ENCODE measurements around a stretch of chr16.

GRCh38 chr16:85307345-85308163 lies 195.3 kb upstream of the CIBAR2 start:
- PRO-cap: no peak

DNA sequence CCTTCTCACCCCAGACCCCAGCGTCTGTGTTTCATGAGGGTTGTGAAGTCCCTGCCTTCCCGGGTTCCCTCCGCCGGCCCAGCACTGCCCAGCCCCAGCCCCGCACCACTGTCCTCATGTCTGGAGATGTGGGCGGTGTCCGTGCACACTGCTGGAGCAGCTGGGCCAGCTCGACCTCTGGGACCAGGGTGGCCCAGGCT lies 199.5 kb upstream of the CIBAR2 start:
- PRO-cap: no peak

- PRO-cap: no peak
These were observed 242.4 kb upstream of the GSE1 start for GRCh38 chr16:85370325-85371563.

- PRO-cap: no peak
These were observed 222.4 kb upstream of the GSE1 start for GRCh38 chr16:85390506-85391310.

DNA sequence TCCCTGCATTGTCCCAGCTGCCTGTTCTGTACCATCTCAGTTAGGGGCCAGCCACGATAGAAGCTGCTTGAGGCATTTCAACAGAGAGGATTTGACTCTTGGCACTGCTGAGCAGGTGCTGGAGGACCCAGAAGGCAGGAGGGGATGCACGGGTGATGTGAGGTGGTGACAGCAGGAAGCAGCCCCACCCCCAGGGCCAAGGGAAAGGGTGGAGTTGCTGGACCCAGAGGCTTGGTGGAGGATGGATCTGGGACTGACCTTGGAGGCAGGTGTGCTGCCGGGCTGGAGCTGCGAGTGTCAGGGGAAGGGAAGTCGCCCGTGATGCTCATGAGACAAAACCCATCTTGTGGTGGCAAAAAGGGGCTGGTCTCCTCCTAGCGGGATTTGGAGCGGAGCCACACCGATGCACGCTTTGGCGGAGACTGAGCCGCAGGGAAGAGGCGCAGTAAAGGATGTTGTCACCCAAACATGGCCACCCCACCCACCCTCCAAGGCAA lies 187.9 kb upstream of the GSE1 start:
- PRO-cap: no peak

DNA sequence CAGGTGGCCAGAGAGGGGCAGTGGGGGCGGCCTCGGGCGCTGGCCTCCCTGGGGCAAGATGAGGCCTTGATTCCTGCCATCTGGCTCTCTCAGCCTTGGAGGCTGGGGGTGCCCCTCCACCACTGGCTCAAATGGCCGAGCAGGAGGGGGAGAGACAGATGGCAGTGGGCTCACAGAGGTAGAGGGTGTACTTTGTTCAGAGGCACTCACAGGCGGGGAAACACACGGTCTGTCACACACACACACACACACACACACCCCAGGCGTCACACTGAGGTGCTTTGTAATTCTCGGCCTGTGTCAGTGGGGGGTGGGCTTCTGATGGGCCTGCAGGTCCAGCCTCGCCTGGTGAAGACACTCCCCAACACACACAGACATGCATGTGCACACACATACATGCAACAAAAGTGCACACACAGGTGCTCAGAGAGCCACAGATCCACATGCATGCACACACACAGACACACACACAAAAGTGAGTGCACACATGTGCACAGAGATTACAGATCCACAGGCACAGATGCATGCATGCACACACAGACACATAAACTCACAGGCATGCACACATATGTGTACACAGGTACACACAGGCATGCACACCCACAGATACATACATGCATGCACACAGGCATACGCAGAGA lies 173.7 kb upstream of the GSE1 start:
- PRO-cap: no peak

DNA sequence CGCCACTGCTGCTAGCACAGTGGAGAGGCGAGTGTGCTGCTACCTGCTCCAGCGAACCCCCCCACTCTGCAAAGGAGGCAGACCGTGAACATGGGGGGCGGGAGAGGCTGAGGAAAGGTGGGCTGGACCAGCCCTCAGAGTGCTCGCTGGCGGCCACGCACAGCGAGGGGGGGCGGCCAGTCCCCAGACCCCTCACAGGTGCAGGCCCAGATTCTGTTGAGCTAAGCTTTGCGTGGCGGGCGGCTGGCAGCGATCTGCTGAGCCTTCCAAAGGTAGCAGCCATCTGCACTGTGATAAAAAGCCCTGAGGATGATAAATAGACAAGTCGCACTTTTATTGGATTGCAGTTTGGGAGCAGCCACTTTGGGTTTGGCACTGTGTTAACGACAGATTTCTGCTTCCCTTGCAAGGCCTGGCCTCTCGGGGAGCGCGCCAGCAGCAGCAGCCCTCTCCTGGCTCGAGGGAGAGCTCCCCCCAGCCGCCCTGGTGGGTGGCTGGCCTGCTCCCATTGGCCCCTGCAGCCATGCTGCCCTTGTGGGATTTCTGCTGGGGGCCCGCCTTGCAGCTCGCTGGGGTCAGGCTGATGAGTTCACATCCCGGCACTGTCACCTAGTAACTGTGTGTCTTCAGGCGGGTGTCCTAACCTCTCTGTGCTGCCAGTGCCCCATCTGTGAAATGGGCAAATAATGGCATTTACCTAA lies 167.7 kb upstream of the GSE1 start:
- PRO-cap: no peak

DNA sequence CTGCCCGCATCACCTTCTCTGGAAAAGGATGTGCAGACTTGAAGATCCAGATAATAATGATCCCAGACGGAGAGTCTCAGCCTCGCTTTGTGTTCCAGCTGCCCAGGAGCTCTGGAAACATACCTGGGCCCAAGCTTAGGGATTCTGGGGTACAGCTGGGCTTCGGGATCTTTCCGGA lies 165.1 kb upstream of the GSE1 start:
- PRO-cap: no peak

DNA sequence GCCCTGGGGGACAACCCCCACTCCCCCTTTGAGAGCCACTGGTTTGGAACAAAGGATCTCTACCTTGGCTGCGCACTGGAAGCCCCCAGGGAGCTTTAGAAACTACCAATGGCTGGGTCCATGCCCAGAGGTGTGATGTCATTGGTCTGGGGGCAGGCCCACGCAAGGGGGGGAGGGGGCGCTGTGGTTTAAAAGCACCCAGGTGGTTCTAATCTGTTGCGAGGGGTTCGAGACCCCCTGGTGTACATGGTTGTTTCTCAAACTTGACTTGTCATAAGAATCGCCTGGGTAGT lies 151.8 kb upstream of the GSE1 start:
- PRO-cap: no peak

DNA sequence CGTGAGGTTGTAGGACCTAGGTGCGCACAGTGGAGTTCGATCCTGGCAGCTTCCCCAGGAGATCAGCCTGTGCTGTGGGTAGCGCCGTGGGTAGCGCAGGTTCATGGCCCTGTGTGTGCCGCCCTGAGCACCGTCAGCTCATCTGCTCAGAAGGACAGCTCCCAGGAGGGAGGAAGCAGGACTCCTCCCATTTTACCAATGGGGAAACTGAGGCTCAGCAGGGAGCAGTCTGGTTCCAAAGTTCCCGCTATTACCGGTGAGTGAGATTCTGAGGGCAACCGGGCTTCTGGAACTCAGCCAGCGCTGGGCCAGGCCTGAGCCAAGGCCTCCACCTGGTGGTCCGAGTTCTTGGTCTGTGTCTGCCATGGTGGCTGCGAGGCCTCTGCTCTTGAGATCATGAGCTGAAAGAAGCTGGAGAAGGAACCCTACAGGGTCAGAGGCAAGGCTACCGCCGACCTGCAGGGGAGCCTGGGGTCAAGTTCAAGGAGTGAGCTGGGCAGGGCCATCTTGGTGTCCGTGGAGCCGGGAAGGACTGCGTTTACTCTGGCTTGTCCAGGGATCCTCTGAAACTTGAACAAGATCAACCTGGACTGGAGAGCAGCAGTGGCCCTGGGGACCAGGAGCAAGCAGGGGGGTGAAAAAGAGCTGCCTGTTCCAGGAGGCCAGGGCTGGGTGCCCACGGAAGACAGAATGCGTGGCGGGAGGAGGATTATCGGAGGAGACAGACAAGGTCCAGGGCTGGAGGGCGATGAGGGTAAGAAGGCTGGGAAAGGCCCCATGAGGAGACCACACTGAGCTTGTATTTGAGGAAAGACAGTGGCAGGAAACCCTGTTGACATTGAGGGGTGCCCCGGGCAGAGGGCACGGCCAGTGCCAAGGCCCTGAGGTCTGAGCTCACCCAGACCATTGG lies 110.6 kb upstream of the GSE1 start:
- PRO-cap: no peak

DNA sequence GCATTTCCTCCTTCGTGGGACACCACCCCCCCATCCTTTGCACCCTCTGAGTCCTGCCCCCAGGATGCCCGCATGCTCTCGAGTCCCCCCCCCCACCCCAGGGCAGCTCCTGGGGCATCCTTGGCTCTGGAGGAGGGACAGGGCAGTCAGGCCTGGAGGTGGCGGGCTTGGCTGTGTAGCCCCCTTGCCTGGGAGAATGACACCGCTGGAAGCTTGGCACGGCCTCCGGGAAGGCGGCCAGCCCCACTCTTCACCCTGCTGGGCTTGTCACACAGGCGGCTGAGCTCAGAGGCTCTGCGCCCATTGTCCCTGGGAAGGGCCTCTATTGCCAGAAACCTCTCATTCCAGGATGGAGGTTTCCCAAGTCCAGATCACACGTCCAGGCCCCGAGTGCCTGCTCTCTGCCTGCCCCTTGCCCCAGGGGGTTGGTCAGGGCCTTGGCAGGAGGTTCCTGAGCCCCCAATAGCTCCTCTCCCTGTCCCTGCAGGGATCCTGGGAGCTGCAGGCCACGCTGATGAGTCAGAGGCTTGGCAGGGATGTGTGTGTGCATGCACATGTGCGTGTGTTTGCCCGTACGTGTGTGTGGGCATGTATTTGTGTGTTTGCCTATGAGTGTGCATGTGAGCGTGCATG lies 98.7 kb upstream of the GSE1 start:
- PRO-cap: no peak

- PRO-cap: no peak
These were observed 85.9 kb upstream of the GSE1 start for GRCh38 chr16:85526893-85527860.

DNA sequence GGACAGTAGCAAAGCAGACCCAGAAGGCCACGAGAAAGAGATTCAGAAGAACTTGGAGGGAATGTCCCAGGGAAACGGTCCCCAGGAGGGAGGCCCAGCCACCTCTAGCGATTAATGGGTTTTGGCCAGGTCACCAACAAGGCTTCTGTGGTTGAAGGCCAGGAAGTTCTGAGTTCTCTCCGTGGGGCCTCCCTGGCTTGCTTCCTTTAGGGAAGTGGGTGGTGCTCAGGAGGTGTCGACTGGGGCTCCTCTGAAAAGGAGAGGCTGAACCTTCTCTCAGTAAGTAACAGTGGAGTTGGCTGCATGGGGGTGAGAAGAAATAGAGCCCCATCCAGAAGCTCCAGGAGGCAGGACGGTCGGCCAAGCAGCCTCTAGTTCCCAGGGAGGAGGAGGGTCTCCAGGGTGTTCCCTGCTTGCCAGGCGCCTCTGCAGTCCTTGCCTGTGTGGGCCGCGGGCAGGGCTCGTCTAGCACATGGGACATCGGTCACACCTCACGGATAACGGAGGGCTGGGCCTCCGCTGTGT lies 77.0 kb upstream of the GSE1 start:
- PRO-cap: no peak

DNA sequence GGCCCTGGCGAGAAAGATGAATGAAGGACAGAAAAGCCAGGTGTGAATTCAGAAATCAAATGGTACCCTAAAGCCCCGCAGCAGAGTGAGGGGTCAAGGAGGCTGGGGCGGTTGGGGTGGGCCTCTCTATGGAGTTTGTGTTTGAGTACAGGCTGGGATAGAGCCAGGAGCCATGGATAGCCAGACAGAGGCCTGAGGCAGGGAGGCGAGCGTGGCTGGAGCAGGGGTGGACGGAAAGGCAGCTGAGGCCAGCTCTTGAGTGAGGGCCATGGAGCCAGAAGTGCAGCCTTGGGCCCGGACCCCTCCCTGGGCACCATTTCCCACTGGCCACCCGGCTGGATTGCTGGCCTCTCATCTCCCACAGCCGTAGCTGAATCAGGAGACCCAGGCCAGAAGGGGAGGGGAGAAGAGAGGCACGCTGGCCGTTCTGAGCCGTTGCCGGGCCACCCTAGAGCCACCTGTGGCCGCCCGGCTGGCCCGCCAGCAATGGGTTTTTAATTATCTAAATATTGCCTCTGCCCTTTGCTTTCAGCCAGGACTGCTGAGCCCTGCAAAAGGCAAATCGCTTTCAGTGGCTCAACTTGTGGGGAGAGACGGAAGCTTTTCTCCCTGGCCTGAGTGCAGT lies 75.3 kb upstream of the GSE1 start:
- PRO-cap: no peak

DNA sequence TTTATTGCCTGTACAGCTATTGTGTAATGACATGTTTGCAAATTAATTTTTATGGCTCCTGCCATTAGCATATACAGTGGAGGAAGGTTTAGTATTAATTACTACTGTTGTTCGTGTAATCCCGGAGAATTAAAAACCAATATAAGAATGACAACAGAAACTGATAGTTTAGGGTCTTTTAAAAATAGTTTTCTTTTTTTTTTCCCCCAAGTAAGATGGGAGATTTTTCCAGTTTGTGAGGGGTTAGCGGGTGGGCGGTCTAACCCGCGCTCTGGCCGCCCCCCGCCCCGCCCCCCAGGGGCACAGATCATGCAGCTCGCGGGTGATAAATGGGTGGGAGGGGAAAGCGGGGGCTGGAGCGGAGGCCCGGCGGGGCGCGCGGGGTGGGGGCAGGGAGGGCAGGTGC lies 60.3 kb upstream of the GSE1 start:
- PRO-cap: no peak

DNA sequence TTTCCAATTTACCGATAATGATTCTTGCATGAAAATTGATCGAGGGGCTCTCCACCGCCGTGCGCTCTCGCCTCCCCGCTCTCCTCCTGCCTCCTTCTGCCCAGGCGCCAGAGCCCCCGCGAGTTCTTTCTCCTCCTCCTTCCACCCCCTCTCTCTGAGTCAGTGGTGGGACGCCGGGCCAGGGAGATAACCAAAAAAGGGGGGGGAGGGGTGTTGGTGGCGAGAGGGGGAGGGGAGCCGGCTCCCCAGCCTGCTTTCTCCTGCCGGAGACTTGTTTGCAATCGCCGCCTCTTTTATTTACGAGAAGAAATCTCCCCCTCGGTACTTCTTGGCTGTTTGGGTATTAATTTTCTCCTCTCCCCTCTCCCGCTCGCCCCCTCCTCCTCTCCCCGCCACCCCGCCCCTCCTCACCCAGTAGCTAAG lies 57.9 kb upstream of the GSE1 start:
- PRO-cap: unidirectional peak, minus-strand start at position 98 of the sequence; unidirectional peak, minus-strand start at position 156 of the sequence

DNA sequence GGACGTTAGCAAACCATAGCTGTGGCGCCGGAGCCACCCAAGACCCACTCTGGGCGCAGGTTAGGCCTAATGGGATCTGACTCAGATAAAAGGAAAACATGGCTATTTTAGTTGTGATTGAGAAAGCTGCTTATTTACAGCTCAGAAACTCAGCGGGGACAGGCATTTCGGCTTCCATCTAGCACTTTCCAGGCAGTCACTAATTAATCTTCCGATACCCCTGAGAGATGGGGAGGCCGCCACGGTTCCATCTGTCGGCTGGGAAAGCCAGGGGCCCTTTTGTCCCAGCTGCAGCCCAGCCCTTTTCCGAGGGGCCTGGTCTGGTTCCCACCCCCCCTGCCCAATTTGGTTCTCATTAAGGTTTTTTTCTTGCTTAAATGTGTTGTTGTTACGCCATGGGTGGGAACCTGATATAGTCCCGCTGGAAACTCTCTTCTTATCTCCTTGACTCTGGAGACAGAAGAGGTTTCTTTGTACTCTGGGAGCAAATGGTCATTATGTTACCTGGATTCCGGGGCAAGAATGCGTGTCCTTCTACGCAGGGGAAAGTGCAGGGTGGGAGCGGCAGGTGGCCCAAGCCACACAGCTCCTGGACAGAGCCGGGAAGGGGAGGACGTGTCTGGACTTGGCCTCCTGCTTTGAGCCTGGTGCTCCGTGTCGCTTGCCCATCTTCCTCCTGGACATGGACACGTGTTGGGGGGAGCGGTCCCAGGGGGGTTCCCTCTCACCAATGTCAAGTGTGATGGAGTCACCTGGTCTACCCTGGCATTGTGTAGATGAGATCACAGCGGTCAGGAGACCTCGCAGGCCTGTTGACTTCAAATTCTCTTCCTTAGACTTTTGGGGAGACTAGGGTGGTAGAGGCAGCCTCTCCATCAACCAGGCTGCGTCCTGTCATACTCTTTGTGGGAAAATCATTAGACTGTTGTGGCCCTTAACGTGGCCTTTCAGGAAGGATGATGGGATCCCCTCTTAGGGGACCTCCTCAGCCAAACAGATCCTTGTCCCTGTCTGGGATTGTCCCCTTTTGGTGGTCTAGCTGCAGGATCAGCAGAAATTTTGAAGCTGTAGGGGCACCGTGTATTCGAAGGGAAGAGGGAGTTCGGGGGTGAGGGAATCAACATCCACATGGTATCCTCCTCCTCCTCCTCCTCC lies 50.7 kb upstream of the GSE1 start:
- PRO-cap: no peak

GRCh38 chr16:85626859-85627877 lies 14.0 kb downstream of the GSE1 start:
- PRO-cap: no peak

- PRO-cap: no peak
These were observed 28.6 kb downstream of the GSE1 start for GRCh38 chr16:85641423-85642484.

- PRO-cap: no peak
These were observed 19.0 kb upstream of the GINS2 start for GRCh38 chr16:85707633-85708279.